CD14-positive monocyte (primary cell): ENCODE results near the genes CSGALNACT2 and HNRNPF.

GRCh38 chr10:42796225-42797467 lies 14.1 kb downstream of the BMS1 start:
- CAGE, long polyA plus RNA, result no peak

GRCh38 chr10:42864534-42864919 lies 81.9 kb downstream of the BMS1 start:
- CAGE, long polyA plus RNA, result no peak

DNA sequence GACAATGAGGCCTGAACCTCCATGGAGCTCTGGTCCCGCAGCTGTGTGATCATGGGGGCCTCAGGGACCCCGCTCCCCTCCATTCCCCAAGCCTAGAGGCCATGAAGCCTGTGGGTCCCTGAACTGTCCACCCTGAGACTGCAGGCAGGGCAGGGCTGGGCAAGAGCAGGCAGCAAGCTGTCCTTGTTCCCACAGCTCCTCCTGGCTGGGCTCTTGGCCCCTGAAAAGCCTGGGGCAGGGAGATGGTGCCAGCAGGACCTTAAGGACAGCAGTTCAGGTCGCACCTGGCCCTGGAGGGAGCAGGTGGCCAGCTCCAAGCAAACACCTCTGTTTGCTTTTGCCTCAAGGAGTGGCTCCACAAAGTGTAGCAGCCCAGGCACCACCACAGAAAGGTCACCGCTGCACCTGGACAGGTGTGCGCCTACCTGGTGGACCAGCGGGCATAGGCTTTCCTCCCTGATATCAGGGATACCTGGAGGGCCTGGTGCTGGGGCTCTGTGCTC lies 5.2 kb downstream of the RET start:
- CAGE, long polyA plus RNA, result no peak

DNA sequence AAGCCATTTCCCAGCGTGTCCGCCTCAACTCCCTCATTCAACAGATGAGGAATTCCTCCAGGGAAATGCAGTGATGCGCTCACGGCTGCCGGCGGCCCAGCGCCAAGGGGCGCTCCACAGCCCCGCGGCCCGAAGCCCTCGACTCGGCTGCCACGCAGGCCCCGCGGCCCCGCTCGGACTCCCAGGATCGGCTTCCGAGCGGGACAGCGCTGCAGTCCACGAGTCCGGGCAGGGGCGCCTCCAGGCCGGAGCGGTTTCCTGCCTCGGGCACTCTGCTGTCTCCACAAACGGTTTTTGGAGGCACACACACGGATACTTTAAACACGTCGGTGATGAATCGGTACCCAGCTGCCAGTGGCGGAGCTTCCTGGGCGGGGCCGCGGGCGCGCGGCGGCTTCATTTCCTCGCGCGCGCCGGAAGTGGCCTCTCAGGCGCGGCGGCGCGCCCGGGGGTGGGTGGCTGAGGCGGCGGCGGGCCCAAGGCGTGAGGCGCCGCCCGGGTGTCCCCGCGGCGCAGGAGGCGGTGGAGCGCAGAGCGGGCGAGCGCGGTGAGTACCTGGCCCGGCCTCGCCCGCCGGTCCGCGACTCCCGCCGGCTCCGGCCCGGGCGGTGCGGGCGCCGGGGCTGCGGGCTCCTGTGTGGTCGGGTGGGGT lies at the start of gene CSGALNACT2:
TSS of gene CSGALNACT2 (plus strand) at position 425 of the 652 bp plus-strand sequence.
- CAGE, long polyA plus RNA, result no peak

DNA sequence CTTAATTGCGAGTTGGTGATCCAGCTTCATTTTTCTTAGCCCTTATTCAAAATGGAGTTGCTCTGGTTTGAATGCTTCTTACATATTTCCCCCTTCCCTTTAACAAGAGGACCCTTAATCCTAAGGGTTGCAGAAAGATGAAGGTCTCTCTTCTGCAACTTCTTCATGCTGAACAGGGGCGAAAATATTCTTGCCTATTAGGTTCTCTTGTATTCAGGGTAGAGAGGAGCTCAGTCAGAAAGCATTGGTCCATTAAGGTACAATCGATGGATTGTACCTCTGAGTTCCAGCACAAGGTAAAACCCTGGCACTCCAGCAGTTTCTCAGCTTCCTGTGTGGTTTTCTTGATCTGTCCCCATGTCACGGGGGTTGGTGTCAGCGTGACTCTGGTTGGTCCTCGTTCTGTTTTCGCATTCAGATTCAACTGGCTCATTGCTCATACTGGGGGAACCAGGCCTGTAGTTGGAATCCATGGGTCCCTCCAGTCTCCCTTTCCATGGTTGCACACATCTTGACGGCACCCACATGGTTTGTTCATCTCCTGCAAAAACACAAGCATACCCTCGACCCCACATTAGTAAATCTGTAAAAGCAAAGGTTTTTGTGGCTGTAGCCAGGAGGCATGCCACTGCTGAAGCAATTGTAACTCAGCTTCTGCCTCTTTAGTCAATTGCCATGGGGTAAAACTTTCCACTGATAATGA lies 32.7 kb upstream of the RASGEF1A start:
- CAGE, long polyA plus RNA, result no peak

DNA sequence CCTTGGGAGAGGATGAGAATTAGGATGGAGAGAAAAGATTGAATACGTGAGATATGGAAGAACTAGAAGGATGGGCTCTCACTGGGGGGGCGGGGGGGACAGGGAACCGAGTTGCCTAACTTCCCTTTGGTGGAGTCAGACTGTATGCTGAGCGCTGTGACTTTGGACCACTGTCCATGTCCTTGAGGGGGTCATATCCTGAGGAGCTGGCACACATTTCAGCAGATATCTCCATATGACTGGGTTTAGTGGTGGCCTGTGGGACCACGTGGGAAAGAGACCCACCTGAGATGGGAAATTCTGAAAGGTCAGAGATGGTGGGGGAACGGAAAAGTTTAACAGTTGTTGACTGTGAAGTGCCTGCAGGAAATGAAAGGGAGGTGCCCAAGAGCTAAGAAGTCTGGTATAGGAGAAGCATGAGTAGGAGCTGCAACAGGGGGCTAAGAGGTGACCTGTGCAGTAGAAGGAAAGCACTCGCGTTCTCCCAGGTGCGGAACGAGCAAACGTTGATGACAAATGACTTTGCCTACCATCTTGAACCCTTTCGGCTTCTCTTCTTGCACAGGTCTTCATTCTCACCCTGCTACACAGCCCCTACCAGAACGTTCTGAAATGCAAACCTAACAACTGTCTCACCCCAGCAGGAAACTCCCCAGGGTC lies 9.9 kb upstream of the FXYD4 start:
- CAGE, long polyA plus RNA, result no peak

DNA sequence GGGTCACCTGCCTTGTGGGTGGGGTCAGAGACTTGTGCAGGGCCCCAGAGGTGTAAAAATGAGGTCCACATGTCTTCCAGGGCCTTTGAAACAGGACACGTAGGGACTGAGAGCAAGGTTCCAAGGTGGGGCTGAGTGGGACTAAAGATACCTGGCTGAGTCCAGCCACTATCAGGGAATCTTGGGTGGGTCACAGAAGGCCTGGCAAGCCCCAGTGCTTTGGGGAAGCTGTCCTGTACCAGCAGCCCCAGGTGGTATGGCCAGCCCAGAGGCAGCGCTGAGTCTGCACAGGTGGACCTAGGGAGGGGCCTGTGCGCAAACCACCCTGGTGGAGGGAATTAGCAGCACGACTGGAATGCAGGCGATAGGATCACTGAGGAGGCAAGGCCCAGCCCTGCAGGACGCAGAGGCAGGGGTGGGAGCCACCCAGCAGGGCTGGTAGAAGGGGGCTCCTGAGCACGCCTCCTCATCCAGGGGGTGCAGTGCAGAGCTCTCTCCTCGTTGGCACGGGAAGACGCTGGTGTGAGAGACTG lies 5.8 kb downstream of the FXYD4 start:
- CAGE, long polyA plus RNA, result no peak

DNA sequence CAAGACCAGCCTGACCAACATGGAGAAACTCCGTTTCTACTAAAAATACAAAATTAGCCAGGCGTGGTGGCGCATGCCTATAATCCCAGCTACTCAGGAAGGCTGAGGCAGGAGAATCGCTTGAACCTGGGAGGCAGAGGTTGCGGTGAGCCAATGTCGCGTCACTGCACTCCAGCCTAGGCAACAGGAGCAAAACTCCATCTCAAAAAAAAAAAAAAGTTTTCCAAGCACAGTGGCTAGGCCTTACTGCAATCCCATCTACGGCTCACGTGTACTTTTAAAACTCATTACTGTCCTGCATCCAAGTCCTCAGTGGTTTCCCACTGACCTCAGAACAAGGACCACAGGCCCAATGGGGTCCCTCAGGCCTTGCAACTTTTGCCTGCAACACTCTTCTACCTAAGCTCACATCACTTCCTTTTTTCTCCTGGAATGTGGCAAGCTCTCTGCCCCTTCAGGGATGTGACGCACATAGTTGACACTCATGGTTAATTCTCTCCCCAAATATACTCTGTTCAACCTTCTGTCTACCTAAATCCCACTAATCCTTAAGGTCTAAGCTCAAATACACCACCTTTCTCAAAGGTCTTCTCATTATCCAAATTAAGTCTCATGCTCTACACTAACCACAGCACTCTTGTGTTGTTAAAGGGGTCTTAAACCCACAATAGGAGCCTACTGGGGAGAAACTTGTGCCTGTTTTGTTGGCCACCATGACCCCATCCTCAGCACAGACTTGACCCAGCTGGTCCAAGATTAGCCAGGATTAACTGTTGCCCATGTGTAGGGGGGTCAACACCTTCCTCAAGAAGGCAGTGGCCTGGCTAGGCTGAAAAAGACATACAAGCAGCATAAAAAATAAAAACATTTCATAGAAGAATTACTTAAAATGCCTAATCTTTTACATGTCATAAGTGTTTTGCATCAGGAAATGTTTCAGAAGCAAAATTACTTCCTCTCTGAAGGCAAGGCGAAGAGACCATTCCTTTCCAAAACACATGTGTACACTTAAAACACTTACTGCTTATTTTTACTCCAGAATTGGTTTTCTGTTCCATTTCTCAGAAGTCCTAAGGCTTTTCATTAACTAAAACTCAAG lies 15.2 kb downstream of the HNRNPF start:
- CAGE, long polyA plus RNA, result no peak

- CAGE, long polyA plus RNA, result start-site peak on the minus strand at chr10:43409169-43409191, 134 and 26 reads in 2 replicates
Measured at GRCh38 chr10:43409100-43410162, at the start of gene HNRNPF. Gene HNRNPF, minus strand, starts transcription at chr10:43409186.

DNA sequence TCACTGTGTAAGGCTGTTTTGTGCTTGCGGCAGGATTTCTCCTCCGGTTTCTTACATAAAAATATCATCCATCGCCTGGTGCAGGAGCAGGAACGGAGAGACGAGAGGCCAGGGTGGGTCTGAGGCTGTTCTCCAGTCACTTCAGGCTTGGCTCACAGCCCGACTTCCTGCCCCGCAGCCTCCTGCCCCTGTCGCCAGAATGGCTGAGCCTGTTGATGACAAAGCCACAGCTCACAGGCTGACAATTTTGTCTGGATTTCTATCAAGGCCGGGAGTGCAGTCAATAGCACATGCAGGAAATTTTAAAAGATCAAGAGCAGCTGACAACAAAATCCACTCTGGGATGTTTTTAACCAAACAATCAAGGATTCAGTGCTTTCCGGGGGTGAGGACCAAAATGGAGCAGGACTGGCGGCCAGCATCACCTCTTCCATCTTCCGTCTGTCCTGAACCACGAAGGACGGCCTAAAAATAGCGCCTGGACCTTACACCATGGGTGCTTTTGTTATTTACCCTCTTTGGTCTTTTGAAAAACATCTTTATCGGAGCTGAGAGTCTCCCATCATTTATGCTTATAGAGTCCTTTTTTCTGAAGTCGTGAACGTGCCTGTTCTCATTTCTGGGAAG lies 229.8 kb upstream of the ZNF32 start:
- CAGE, long polyA plus RNA, result no peak

DNA sequence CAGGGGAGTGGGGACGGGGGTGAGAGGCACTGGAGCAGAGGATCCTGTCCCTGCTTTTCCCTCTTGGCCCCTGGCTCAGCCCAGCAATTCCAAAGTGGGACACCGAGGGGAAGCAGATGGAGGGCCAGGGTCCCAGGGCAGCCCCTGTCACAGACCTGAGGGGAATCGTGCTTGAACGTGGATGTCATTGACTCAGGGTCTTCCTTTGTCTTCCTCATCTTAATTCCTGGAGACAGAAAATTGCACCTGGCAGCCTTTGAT lies 323.5 kb upstream of the ZNF32 start:
- CAGE, long polyA plus RNA, result no peak

GRCh38 chr10:44377465-44377789 lies 7.5 kb downstream of the CXCL12 start:
- CAGE, long polyA plus RNA, result no peak

DNA sequence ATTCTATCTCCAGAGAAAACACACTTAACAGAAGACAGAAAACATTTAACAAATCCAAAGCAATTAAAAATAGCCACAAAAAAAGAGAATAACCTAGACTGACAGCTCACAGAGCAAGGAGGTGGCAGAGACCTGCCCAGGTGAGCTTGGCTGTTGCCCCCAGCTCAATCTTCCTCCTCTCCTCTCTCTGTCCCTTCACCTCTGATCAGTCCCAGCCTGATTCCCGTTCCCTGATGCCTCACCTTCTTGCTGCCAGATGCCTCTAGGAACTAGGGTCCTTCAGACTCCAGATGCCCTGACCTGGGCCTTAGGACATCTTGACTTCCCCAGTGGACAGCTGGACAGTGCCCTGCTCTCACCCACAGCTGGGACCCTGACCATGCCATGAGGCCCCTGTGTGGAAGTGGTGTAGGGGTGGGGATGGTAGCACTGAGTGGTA lies 2.3 kb downstream of the DEPP1 start:
- CAGE, long polyA plus RNA, result no peak

DNA sequence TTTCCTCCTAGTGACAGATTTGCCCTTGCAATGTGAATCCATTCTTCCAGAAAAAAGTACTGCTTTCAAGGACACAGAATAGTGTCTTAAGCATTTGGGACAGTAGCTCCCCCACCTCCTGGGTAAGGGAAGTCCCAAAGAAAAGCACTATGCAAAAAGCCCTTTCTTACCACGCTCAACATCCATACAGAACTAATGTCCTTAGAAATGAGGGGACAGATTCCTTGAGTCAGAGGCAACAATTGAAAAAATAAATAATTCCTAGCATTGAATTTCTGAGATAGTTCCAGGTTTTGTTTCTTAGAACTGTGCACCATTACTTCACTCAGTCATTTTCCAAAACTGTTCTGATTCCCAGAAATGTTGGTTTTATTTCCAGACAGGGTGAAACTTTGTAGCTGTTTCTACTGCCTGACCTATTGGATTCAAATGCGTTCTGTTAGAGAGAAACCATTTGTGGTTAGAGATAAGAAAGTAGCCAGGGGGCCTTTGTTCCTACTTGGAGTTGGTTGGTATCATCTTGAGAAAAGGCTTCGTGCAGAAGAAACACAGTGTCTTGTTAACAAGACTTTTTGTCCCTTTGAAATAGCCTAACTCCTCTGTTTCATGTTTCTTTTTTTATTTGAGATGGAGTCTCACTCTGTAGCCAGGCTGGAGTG lies 8.0 kb upstream of the DEPP1 start:
- CAGE, long polyA plus RNA, result no peak

DNA sequence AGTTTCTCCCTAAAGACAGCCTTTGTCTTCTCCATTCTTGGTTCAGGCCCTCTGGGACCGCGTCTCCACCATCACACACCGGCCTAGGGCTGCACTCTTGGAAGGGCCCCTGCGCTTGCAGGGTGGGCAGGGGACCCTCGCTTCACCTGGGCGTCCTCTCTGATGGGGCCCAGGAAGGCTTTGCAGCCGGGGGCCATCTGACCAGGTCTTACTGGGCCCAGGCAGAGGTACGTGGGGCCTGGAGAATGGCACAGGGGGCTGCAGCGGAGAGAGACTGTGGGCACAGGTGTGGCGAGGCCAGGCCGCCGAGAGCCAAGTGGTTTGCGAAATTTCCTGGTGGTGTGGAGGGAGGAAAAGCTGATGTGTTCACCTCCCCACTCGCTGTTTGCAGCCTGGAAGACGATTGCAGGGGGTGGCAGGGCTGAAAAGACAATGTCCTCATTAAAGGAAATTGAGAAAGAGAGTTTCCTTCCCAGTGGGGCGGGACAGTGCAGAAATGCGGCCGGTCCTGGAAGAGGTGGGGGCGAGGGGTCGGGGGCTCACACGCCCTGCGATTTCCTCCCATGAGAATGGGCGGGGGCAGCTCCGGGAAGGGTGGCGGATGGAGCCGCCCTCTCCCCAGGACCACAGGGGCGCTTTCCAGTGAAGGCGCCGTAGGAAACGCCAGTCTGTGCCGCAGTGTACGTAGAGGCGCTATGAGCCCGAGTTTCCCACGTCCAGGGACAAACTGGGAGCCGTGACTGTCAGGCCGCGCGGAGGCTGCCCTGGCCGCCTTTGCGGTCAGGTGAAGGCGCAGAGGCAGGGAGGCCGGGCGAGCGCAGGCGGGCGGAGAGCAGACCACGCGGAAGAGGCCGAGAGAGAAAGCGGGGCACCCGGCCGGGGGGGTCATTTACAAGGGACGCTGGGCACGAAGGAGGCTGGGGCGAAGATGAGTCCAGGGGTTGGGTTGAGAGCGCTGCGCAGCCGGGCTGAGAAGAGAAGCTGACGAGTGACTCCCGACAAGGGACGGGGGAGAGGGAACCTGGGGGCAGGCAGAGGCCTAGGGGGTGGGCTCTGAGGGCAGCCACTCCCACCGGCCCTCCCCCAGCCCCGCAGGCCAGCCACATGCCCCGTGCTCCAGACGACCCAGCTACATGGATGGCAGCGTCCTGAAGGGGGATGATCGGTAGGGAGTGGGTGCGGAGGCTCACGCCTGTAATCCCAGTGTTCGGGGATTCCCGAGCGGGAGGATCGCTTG lies 44.8 kb downstream of the ALOX5 start:
- CAGE, long polyA plus RNA, result no peak

DNA sequence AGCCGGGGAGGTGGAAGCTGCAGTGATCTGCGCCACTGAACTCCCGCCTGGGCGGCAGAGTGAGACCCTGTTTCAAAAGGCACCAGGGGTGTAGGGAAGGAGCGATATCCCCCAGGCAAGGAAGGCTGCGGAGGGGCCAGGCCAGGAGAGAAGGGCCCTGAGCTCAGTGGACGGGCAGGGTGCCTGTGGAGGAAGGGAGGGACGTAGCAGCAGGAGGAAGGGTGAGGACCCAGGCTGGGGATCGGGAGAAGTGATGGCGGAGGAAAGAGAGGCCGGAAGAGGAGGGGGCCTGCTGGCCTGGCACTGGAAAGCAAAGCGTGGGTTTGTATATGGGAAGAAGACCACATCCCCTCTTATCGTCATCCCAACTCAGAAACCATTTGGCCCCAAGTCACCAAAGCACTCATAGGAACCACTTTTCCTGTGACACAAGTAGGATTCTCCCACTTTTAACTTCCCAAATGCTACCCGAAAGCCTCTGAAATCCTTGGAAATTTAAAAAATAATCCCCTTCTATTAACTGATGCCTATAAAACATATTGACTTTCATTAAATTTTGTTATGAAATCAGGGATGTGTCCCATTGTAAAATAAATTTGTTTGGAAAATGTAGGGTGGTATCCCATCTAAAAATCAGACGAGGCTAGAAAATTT lies 45.8 kb downstream of the ALOX5 start:
- CAGE, long polyA plus RNA, result no peak

- CAGE, long polyA plus RNA, result no peak
Measured at GRCh38 chr10:45446603-45446905, 72.5 kb downstream of the ALOX5 start.

GRCh38 chr10:45454101-45454870 lies 80.3 kb downstream of the ALOX5 start:
- CAGE, long polyA plus RNA, result no peak

DNA sequence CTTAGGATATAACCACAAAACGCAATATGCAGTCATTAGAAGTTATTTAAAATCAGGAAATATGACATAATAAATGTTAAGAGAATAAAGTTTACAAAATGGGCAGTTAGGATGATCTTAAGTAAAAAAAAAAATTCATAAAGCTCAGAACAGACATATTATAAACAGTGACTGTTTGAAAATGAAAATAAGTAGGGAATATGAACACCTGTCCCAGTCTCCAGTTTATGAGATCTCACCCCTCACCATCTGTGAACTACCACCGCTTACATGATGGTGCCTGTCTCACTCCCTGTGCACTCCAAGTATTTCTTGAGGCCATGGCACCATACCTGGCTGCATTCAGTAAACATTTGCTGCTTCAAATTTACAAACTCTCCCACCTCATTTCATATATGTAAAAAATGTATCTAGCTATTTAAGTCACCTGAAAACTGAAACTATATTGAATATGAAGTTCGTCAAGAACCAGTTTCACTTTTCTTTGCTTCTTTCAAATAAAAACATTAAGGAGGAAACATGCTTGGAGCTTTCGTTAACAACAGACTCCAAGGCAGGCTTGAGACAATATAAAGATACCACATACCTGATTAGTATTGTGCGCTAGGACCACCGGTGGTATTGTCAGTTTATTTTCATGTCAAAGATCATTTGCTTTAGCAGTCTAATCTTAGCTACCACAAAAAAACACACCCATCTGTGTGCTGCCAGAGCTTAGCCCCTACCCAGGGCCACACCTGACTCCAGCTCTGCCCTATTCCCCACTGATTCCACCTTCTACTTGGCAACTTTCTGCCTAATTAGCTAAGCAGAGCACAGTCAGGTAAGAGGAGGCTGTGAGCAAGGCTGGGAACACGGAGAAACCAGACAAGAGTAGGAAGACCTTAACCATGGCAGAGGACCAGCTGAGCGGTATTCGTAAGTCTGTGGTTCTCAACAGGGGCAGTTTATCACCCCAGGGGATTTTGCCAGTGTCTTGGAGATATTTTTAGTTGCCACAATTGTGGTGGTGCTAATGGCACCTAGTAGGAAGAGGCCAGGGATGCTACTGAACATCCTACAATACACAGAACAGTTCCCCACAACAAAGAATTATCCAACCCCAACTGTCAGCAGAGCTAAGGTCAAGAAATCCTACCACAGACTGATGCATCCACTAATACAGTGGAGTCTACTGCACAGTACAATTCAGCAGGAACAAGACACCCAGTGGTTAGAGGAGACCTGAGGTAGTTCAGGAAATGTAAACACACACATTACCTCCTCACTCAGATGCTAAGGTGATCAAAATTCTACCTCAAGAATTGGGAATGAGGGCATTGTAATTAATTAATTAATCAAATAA lies 45.5 kb upstream of the MARCHF8 start:
- CAGE, long polyA plus RNA, result no peak

DNA sequence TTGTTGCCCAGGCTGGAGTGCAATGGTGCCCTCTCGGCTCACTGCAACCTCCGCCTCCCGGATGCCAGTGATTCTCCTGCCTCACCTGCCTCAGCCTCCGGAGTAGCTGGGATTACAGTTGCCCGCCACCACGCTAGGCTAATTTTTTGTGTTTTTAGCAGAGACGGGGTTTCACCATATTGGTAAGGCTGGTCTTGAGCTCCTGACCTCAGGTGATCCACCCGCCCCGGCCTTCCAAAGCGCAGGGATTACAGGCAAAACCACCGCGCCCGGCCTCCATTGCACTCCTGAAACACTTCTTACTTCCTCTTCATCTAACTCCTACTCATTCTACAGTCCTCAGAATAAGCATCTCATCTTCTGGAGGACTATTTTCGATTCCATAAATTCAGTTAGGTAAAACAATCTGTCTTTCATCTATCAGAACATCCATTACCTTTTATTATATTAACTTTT lies 1.3 kb upstream of the TIMM23 start:
- CAGE, long polyA plus RNA, result no peak